GM19239 (cell line): ENCODE measurements around a stretch of chr5.

- RRBS: no CpG with 5 or more reads among the region's 6 CpGs
Measured at GRCh38 chr5:95856615-95857076, 34.1 kb upstream of the GLRX start.

DNA sequence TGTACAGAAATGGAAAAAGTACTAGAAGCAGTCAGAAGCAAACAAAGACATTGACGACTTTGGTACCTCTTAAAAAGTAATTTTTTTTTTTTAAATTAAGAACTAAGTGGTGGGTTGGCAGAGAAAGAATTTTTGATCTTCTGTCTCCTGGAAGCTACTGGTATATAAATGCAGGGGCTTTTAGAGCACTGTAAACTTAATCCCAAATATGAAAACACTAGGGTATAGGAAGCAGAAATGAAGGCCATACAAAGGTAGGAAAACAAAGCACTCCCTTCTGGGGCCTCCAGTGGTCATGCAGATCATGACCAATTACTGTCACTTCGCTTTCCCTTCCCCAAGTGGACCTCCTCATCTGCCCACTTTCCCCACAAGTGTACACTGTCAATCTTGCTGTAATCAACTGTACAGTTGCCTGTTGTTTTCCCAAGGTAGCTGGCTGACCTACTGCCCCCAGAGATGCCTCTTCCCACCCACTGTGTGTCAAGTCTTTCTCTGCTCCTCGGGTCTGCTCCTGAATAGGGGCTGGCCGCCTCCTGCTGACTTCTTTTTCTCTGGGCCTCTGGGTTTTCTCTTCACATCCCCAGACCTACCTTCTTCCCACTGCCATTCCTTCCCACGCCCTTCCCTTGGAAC lies 2.7 kb downstream of the ELL2 start:
- RRBS: no CpG with 5 or more reads among the region's 5 CpGs

- RRBS: 3% methylated on average over 20 of the region's 67 CpGs
Measured at GRCh38 chr5:95960143-95961193, 1.2 kb downstream of the ELL2 start.

- RRBS: no CpG with 5 or more reads among the region's 3 CpGs
Measured at GRCh38 chr5:96122265-96122657, 160.6 kb upstream of the ELL2 start.

- RRBS: no CpG with 5 or more reads among the region's 3 CpGs
Measured at GRCh38 chr5:96245327-96246081, 187.5 kb downstream of the PCSK1 start.

GRCh38 chr5:96247205-96248081 lies 185.6 kb downstream of the PCSK1 start:
- RRBS: no CpG with 5 or more reads among the region's 5 CpGs

GRCh38 chr5:96297128-96297686 lies 135.8 kb downstream of the PCSK1 start:
- RRBS: no CpG with 5 or more reads among the region's 1 CpG

DNA sequence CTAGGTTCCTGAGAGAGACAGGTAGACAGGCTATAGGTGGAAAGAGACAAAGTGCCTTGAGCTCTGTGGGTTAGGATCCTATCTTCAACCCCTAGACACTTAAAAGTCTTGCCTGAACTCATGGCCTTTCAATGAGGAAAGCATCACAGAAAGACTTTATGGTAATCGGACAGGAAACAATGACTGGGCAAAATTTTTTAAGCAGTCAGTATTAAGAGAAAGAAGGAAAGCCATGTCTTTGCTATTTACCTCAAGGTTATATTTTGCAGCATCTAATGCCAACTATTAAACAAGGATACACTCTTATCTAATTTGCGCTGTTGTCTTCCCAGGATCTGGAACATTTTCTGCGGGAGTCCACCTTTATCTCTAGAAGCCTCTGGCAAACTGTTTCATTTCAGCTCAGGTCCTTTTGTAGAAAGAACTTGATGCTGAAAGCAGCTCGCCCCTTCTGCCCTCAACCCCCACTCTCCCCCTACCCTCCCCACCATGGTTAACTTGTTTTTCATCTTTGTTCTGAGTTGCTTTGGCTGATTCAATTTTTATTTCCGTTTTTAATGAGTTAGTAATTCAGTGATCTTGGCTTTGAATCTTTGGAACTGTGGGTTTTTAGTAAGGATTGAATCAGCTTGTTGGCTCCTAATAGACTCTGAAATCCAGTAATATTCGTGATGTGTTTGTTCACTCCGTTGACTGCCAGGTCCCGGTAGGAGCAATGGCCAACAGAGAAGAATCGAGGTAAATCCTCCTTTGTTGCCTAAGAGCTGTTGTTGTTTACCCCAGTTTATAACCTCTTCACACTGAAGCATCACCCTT lies 93.0 kb downstream of the PCSK1 start:
- RRBS: no CpG with 5 or more reads among the region's 9 CpGs

GRCh38 chr5:96614178-96614868 lies 47.9 kb upstream of the CAST start:
- RRBS: no CpG with 5 or more reads among the region's 6 CpGs

DNA sequence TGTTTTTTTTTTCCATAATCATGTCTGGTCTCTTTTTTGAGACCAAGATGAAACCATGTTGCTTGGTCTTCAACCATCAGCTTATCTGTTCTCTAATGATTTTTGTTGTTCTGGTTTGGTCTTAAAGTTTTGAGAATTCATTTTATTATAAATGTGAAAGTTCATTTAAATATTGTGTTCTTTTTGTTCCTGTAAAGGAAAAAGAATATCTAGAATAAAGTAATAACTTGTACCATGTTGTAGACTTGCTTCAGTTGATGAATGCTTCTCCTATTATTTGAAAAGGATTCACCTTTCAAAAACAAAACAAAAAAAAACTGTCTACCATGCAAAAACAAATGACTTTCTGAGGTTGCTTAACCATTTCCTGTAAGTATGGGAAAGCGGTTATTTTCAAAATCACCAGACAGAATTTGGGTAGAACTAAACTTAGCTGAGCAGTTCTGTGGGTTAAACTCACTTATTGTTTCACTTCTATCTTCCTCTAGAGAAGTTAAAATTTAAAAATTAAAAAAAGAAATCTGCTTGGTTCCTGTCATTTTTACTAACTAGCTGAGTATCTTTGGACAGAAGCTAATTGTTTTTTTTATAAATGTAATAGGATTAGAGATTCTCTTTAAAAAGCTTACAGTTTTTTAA lies 25.1 kb downstream of the LNPEP start:
- RRBS: no CpG with 5 or more reads among the region's 1 CpG

- RRBS: no CpG with 5 or more reads among the region's 5 CpGs
Measured at GRCh38 chr5:96962471-96963015, 26.7 kb downstream of the LNPEP start.

DNA sequence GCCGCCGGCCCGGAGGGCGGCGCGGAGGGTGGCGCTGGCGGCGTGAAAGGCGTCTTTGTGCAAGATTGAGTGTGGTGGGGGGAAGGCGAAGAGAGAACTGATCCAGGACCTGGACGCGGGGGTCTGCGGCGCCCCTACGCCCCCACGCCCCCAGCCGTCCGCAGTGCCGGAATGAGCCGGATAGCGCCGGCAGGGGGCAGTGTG lies 4.5 kb upstream of the RGMB start:
- RRBS: no CpG with 5 or more reads among the region's 23 CpGs

GRCh38 chr5:98769691-98770693 lies 3.5 kb upstream of the RGMB start:
- RRBS: 3% methylated on average over 7 of the region's 60 CpGs

- RRBS: no CpG with 5 or more reads among the region's 9 CpGs
Measured at GRCh38 chr5:98887923-98888414, 40.8 kb downstream of the CHD1 start.

DNA sequence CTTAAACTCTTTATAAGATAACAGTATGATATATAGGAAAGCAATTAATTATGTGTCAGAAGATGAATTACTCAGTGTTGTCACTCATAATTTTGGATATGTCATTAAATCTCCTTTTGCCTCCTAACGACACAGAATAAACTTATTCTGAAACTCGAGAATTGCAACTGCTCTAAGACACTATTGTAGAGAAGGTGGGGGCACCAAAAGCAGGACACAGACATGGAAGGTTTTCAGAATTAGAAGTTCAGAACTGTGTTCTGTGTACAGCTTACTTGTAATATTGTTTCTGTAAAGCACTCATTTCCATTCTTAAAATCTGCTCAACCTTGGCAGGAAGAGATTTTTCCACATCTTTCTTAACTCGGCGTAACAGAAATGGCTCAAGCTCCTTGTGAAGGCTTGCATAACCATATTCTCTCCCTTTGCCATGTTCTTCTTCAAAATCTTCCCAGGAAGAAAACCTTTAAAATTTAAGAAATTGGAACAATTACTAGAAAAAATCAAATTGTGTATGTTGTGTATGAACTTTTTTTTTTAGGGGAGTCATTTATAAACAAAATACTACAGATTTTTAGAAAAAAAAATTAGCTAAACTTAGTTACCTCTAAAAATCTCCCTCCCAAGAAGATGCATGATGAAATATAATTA lies 36.4 kb downstream of the CHD1 start:
- RRBS: no CpG with 5 or more reads among the region's 4 CpGs

- RRBS: no CpG with 5 or more reads among the region's 6 CpGs
Measured at GRCh38 chr5:98904154-98904514, 24.7 kb downstream of the CHD1 start.

- RRBS: no CpG with 5 or more reads among the region's 9 CpGs
Measured at GRCh38 chr5:98930090-98930398, 1.2 kb upstream of the CHD1 start.

DNA sequence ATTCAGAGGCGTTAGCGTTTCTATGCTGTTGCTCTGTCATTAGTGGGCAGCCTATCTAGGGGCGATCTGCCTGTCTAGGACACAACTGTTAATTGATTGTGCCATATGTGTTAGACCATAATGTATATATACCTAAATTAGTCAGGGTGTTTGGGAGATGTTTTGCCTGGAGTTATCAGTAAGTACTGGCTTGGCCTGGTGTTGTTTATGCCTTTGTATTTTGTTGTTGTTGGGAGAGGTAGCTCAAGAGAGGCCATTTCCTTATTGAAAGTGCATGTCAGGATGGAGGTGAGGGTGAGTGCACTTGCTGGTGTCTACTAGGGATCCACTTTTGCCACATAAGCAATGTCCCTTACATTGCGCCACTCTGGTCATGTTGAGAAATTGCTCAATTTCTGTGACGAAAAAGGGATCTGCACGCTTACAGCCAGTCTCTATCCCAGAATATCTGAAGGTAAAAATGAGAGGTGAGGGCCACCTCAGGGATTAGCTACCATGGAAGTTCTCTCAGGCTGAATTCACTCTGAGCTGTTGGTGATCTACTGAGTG lies 123.2 kb downstream of the ST8SIA4 start:
- RRBS: no CpG with 5 or more reads among the region's 6 CpGs

DNA sequence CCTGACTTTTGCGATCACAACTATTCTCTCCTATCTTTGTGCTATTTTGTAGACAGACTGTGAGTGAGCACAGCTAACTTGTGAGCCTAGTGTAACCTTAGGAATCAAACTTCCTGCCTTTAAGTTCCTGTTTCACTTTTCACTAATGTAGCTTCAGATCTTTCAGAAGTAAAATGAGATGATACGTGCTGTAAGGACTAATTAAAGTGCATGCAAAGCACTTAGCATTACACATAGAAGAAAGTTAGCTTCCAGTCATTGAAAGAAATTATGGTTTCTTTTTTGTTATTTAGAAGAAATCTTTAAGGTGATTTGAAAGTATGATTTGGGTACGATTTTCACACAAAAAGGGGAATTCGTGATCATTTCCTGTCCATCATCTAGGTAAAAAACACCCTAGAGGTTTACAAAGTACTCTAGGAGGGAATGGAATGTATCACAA lies 122.7 kb downstream of the ST8SIA4 start:
- RRBS: no CpG with 5 or more reads among the region's 4 CpGs